Measurements from ENCODE around the gene SEPTIN10.

DNA sequence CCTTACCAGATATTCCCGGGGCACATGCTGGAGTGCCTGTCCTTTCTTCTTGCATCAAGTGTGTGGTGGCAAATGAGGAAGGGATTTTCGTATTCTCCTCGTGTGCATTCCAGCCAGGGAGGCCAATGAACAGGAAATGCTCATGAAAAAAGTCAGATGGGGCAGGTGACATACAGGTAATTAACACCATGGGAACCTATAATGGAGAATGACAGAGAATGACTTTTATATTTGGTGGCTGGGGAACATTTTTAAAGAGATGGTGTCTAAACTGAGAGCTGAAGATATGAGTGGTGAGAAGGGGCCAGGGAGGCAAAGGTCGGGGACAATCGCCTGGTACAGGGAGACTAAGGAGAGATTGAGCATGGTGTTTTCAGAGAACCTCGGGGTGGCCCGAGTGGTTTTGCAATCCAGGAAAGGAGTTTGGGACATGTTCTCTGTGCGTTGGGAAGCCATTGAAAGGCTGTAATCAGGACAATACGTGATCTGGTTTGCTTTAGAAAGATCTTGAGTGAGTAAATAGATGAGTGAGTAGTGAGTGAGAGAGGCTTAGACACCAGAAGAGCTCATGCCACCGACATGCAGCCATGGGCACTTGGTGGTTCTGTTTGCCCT, 114.5 kb downstream of the SH3RF3 start:
- RRBS, result no CpG with 5 or more reads among the region's 10 CpGs

- RRBS, result 93% methylated on average over 1 of the region's 7 CpGs
Observed at GRCh38 chr2:109407697-109408252, 206.0 kb downstream of the SEPTIN10 start.

- RRBS, result no CpG with 5 or more reads among the region's 6 CpGs
Observed at GRCh38 chr2:109459482-109460084, 154.2 kb downstream of the SEPTIN10 start.

DNA sequence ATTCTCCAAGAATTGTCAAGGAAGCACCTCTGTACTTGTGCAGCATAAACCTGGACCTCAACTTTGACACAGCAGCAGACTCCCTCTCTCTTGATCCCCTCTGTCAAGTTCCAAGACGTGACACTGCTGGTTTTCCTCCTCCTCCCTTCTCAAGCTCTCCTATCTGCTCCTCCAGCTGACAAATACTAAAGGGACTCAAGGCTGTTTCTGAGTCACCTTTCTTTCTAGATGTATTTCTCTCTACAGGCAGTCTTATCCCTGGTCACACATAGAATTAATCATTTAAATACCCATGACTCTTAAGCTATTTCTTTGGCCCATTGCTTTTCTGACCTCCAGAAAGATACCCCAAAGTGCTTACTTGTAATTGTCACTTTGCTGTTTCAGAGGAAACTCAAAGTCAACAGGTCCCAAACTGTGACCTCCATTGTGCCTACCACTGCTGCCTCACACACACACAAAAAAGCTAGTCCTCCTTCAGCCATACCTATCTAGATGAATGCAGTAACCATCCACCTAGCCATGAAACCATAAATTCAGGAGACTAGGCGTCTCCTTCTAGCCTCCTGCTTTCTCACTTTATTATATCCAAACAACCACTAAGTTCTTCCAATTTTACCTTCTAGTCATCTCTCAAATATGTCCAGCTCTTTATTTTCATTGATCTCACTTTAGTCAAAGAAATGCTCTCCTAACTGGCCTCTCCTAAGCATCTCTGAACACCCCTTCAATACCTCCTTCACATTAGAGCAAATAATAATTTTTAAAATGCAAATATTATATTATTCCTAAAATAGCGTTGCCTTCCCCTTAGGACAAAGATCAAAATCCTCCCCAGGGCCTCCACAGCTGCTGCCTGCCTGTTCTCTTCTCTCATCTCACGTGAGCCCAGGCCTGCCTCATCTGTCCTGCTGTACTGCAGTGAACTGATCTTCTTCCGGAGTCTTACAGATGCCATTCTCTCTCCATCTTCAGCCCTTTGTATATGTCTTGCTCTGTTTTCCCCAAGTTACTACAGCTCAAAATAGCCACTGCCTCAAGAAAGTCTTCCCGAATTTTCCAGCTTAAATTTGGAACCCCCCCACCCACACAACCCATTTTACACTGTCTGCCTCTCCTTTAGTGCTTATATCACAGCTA, 53.1 kb downstream of the SEPTIN10 start:
- RRBS, result no CpG with 5 or more reads among the region's 6 CpGs

DNA sequence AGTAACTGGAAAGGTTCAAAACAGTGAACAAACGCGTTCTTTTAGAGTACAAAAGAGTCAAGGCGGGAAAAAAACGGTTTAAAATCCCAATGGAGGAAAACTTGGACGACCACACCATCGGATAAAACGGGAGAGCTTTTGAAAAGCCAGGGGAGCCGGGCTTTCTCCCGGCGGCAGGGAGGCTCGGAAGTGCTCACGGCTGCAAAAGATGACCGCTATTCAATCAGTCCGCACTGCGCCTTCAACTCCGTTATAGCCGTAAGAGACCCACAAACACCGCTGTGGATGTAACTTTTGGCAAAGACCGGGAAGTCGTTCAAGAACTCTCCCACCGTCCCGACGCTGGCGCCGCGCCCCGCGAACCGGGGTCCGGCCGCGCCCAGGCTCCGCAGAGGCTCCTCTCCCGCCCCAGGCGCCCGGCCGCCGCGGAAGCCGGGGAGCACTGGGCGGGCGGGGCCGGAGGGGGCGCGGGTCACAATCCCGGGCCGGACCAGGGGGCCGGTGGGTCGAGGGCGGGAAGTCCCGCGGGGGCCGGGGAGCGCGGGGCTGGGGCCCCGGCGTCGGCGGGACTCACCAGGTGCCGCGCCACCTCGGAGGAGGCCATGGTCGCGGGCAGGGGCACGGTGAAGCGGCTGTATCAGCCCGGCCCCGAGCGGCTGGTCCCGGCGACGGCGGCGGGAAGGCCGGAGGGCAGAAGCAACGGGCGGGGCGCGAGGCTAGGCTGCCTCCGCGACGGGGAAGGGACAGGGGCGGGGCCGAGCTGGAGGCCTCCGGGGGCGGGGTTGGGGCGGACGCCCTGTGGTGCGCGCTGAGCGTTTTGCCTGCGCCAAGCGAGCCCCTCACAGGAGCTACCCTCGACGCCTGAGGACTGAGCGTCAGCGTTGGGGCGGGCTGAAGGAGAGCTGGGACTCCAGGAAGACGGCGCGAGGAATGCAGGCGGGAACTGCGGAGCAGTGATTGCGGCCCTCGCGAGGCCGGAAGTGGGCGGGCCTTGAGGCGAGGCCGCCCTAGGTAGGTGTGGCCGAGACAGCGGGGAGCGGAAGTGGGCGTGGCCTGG, at the start of gene SEPTIN10:
TSS of gene SEPTIN10 (minus strand) at position 743 of the 1,057 bp plus-strand sequence.
- RRBS, result 90% methylated on average over 11 of the region's 114 CpGs

DNA sequence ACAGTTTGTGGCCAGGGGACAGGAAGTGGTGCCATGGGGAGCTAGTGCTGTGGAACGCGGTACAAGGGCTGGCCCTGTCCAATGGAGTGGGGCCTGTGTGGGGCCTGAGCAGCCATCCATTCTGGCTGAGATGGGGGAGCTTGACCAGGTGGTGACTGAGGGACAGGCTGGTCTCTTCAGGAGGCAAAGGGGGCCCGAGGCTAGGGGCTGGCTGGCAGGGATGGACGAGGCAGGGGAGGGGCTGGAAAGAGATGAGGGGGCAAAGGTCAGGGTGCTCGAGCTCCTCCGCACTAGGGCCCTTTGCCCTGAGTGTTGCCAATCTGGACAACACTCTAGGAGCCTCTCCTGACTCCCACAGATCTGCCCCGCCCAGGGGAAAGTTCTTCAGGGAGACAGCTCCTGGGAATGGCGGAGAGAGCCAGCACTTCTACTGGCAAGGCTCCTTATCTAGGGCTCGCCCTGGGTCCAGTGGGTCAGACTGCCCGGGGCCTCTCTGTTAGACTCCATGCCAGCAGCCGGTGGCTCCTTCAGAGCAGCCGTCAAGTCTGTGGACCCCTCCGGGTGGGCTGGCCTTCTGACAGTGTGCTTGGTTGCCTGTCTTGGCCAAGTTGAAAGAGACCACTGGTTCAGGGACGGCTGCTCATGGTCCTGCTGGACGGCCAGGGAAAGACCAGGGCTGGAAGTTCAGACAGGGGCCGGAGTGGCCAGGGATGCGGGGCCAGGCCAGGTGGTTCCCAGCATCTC, 12.3 kb downstream of the MALL start:
- RRBS, result 58% methylated on average over 2 of the region's 17 CpGs

GRCh38 chr2:110117865-110118393, 2.3 kb upstream of the MALL start:
- RRBS, result no CpG with 5 or more reads among the region's 1 CpG

DNA sequence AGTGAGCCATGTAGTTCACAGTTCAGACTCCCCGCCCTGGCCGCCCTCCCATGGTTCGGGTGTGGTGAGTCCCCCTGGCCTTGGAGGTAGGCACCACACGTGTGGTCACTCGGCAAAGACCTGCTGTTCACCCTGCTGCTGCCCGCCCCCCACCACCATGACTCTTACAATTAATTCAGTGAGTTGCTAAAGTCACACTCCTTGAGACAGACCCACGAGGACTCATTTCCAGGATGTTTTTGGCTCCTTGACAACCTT, 5.1 kb upstream of the MALL start:
- RRBS, result no CpG with 5 or more reads among the region's 7 CpGs

DNA sequence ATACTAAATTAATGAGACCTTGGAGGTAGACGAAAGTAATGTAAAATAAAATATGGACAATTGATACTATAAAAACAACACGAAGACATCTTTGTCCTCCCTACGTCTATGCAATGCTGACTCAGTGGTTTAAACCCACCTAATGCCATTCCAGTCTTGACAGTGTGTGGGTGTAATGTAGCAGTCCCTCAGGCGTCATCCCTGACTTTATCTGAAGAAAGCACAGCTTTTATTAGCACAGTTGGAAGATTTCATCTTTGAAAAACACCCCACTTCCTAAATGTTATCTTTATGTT, 34.0 kb upstream of the MALL start:
- RRBS, result no CpG with 5 or more reads among the region's 4 CpGs

DNA sequence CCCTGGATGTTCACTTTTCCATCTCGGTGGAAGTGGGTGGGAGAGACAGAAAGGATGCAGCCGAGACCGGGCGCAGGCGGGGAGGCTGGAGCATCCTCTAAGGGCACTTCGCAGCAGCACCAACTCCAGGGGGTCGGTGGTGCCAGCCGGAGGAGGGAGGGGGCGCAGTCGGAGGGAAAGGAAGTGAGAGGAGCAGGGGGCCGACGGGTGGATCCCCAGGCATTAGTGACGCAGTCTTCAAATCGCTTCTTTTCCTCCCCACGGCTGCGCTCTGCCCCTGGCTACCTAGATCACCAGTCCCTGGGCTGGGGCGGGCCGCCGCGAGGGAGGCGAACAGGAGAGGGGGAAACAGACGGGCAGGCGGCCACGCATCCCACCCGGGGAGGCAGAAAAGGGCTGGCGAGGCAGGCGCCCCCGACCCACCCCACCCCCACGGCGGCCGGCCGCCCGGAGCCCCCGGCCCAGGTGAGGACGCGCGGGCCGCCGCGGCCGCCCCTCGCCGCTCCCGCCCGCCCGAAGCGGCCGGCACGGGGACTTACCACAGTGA, 33.2 kb upstream of the RGPD6 start:
- RRBS, result no CpG with 5 or more reads among the region's 49 CpGs

DNA sequence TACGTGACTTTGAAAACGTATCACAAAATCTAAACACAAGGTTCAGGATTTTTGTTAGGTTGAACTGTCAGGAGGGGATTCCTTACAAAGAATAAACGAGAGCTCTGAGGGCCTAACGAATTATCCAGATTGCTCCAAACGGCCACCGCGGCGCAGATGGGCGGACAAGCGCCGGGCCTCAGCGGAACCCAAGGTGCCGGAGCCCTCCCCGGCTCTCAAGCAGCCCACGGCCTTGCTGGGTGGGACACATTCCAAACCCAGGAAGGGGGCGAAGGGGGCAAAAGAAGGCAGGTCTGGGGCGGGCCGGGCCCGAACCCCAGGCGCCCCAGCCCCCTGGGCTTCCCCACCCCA, 285 bp downstream of the BUB1 start:
- RRBS, result under 1% methylated on average over 6 of the region's 20 CpGs

- RRBS, result no CpG with 5 or more reads among the region's 9 CpGs
Observed at GRCh38 chr2:110846948-110847523, 114.7 kb downstream of the ACOXL start.

DNA sequence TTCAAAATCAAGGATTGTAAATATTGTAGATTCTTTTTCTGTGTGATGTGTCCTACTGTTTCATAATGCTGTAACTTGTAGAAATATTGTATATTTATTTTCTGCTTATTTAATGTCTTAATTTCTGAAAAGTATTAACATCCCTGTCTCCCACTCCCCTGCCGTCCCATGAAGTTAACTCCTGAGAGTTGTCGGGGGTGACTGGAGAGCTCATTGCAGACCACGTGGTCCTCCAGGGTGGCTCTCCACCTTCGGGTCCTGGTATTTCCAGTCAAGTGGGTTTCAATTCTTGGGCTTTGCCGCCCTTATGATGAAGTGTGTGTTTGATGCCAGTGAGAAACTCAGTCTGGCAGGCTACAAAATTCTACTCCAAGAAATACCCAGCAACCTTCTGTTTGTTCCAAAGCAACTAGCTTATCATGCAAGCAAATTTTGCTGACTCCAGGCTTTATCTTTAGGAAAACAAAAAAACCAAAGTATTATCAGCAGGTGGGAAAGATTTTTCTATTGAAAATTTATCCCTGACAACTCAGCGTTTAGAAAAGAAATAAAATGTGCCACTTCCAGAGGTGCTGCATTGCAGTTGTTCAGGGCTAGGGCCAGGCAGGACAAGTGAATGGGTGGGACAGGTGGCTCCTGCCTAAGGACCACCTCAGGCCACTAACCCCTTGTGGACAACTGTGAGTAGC, 46.4 kb downstream of the BCL2L11 start:
- RRBS, result no CpG with 5 or more reads among the region's 6 CpGs

DNA sequence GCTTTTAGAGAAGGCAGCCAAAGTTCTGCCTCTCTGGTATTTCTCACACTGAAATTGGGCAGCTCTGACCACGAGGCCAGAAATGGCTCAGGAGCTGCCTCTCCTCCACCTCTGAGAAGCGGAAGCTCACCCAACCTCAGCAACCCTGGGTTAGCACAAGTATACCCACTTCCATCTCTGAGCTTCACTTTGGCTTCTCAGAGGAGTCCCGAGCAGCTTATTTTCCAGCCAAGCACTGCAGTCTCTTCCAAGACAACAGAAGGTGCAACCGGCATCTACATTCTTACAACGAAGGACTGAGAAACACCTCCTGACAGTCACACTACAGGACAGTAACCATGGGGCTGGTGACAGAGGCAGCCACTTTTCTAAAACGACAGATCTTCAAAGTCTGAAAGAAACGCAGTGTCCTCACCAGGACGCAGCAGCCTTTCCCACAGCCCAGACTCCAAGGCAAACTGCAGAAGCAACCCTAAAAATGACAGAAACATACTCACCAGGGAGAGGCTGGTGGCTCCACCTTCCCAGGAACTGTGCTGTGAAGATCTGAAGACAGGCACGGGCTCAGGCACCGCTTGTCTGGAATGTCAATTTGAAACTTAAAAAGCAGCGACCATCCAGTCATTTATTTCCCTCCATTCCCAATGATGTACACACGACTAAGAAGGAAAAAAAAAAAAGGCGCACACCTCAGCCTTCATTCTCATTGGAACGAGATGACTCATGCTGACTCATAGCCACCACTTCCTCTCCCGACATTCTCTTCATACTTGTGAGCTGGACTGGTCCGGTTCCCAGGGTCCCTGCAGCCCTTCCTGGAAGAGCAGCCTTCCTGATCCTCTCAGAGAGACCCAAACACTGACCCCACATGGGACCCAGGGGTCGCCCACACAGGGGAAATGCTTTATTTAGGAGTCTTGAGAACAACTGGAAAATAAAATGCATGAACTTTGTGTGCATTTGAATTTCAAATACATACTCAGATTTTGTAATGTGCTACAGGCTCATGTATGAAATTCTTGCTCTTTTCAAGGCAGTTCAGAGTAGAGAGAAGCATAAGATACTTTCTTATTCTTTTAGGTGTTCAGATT, 374.0 kb downstream of the BCL2L11 start:
- RRBS, result no CpG with 5 or more reads among the region's 17 CpGs

DNA sequence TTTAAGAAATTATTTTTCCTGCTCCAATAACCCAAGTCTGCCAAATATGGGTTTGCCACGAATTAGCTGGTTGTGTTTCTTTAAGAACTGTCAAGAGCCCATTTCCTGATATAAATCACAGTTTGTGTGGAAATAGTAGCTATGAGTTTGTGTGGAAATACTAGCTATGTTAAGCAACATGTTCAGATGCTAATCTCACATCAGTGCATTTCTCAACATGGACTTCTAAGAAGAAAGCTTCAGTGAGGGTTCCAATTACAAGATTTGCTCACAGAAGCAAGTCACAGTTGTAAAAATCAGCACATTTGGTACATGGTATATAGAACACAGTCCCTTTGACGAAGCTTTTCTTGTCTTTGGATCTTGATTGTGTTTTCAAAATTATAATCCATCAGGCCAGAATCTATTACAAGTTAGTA, 259.2 kb downstream of the ANAPC1 start:
- RRBS, result no CpG with 5 or more reads among the region's 2 CpGs

DNA sequence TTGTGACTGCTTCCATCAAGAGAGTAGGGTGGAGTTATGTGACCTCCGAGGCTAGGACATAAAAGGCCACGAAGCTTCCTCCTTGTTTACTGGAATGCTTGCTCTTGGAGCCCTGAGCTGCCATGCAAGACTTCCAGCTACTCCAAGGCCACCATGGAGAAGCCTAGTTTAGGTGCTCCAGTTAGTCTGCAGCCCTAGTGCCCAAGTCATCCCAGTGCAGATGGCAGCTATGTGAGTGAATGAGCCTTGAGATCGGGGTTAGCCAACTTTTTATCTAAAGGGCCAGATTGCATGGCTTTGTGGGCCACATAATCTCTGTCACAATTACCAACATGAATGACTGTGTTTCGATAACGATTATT, 2.3 kb upstream of the MERTK start:
- RRBS, result no CpG with 5 or more reads among the region's 5 CpGs

GRCh38 chr2:112054907-112055106, 262 bp upstream of the TMEM87B start:
- RRBS, result no CpG with 5 or more reads among the region's 20 CpGs

- RRBS, result no CpG with 5 or more reads among the region's 29 CpGs
Observed at GRCh38 chr2:112187307-112188464, 49.5 kb downstream of the FBLN7 start.

DNA sequence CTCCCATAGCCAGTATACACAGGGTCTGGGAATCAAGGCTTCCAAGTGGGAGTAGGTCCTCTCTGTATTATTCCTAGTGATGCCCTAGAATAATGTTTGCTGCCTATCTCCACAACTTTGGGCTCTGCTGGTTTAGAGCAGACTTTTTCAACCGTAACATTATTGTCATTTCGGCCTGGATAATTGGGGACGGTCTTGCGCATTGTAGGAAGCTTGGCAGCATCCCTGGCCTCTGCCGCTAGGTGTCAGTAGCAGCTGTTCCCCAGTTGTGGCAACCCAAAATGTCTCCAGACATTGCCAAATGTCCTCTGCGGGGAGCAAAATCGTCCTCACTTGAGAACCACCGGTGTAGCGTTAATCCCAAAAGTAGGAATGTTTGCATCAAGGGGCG, 4.5 kb upstream of the ZC3H8 start:
- RRBS, result no CpG with 5 or more reads among the region's 10 CpGs

DNA sequence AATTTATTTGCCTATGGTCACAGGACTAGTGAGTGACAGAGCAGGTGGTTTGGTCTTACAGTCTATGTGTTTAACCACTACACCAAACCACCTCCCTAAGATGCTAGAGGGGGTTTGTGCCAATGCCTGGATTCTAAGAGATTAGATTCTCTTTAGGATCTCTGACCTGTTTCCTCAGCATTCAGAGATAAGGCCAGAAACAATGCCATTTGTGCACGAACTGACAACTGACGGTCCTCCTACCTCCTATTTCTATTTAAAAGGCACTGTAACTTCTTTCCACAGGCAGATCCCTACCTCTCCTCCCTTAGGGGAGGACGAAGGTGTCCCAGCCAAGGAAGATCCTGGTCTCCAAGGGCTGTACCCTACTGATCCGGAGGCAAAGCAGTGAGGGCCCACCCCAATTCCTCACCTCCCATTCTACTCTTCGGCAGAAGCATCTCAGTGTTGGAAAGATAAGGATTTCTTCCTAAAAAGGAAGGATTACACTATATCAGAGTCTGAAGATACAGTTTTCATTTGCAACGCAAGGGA, 2.1 kb upstream of the SLC20A1 start:
- RRBS, result no CpG with 5 or more reads among the region's 6 CpGs